Measurements from ENCODE around the genes SNRNP40, ZCCHC17 and COL16A1.

DNA sequence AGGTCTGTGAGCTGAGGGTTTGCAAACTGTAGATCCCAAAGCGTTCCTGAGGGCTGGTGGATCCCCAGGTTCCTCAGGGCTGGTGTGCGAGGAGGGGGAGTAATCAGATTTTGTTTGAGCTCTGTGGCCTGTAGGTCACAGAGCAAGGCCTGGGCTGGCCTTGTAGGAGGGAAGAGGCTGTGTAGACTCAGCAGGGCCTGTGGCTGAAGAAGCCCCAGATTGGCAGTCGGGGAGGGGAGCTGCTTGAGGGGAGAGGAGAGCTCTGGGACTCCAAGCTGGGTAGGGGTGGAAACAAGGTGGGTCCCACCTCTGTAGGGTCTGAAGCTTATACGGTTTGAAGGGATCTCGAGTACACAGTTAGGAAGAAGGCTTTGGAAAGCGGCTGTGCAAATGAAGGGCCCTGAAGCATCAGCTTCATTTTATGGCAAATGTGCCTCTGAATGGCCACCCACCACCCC lies 5.1 kb upstream of the SDC3 start:
- RRBS: no CpG with 5 or more reads among the region's 6 CpGs

- RRBS: no CpG with 5 or more reads among the region's 5 CpGs
Observed at GRCh38 chr1:31285514-31286788, 10.6 kb downstream of the SNRNP40 start.

DNA sequence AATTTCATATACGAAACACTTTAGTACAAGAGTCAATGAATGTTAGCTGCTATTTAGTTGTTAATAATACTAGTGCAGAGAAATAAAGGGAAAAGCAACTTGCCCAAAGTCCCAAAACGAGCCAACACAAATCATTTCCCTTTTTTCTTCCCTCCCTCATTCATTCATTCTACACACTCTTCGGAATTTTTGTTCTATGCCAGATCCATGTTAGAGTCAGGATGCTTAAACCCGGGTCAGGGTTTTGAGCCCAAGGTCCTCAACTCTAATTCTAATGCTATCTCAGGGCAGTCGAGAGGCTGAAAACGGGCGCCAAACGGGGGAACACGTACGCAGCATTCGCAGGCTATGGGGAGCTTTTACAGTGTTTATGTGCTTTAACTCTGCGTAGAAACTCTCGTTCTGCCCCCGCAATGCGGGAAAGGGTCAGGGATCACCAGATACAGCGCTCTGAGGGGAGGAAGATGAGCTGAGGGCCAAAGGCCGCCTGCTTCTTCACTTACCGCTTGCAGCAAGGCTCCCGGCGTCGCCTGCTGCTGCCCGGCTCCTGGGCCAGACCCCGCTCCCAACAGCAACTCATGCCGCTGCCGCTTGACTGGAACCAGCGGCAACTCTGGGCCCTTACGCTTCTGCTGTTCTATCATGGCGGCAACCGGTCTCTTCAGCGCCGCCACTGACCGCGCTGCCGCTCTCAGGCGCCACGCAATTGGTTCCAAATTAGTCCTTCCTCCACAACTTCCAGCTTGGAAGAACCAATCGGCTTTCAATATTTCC lies at the start of gene SNRNP40:
SNRNP40 (minus strand) TSS at position 681 of the 774 bp plus-strand sequence.
- RRBS: no CpG with 5 or more reads among the region's 37 CpGs

- RRBS: 10% methylated on average over 2 of the region's 35 CpGs
Observed at GRCh38 chr1:31296882-31297526, at the start of gene ZCCHC17. Gene ZCCHC17 (plus strand): TSS chr1:31297032.

GRCh38 chr1:31363871-31364440 lies 8.9 kb downstream of the FABP3 start:
- RRBS: no CpG with 5 or more reads among the region's 2 CpGs

- RRBS: no CpG with 5 or more reads among the region's 3 CpGs
Observed at GRCh38 chr1:31365270-31365750, 7.6 kb downstream of the FABP3 start.

GRCh38 chr1:31417036-31417536 lies 4.1 kb downstream of the SERINC2 start:
- RRBS: no CpG with 5 or more reads among the region's 5 CpGs

- RRBS: no CpG with 5 or more reads among the region's 27 CpGs
Observed at GRCh38 chr1:31433819-31434761, 21.1 kb downstream of the SERINC2 start.

DNA sequence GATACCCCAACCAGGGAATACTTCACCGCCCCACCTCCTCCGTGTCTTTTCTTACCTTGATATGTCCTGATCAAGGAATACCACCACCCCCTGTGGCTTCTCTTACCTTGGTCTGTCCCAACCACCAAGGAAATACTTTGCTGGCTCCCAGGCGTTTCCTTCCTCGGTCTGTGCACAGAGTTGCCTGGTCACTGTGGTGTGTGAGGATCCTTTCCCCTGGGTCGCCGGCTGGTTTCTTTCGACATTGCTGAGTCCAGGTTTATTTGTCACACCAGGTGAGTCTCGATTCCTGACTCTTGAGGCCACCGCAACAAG lies 57.9 kb downstream of the SERINC2 start:
- RRBS: no CpG with 5 or more reads among the region's 9 CpGs

DNA sequence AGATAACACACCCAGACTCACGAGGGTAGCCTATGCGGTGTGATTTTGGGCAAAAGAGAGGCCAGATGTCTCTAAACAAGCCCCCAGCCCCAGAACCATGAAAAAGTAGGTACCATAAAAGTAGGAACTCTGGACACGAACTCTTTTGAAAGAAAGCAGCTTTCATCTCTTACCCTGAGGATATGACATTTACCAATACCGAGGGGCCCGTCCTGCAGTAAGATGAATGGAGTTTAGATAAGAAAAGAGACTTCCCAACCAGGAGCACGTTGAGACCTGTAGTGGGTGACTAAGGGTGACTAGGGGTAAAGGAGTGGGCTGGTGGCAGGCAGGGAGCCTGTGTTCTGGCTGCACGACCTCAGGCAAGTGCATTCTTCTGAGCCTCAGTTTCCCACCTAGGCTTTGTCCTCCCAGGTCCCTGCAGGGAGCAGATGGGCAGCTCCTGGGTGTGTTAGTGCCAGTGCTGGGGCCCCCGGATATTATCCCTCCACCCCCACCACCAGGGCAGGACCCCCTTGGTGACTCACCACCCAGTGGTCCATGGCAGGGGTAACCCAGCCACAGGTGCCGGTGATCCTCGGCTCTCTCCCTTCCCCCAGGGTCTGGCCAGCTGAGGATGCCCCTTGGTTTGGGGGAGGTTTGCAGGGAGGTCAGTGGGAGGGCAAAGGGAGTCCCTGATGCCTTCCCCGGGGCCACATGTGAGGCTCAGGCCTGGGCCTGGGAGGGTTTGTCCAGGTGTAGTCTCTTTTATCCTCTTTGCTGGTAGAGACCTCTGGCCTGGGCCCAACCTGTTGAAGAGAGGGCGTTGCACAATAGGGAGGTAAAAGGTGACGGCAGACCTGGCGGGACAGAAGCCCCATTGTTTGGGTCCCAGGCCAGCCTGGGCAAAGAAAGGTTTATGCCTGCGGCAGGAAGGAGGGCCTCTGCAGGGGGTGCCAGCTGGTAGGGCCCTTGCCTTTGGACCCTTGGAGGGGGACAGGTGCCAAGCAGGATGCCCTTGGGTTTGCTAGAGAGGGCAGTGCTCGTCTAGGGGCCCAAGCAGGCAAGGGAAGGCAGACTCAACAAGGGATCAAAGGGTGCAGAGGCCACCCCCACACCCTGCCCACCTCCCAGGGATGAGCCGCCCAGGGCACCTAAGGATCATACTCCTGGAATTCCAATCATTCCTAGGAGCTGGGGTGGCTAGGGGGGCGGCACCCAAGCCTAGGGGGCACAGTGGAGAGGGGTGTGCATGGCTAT lies 1.0 kb upstream of the TINAGL1 start:
- RRBS: 86% methylated on average over 2 of the region's 18 CpGs

GRCh38 chr1:31640556-31641621 lies 3.8 kb downstream of the PEF1 start:
- RRBS: no CpG with 5 or more reads among the region's 9 CpGs

DNA sequence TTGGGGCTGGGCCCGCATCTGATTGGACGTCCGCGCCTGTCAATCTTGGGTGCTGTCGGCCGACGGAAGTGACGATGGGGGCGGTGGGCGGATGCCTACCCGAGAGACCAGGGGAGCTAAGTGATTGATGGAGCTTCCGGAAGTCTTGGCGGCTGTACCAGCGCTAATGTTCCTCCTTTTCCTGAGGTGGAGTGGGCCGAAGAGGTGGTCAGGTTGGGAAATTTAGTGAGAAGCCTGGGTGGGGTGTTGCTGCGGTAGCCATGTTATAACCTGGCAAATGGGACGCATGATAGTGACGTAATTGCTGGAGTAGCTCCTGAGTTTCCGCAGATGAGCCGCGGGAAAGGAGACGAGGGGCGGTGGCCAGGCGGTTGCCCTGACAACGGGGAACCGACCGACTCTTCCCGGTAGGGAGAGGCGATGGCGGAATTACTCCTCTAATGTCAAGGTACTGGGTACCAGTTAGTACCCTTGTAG lies 297 bp upstream of the PEF1 start:
- RRBS: no CpG with 5 or more reads among the region's 30 CpGs

GRCh38 chr1:31668649-31669059 lies 24.0 kb upstream of the PEF1 start:
- RRBS: no CpG with 5 or more reads among the region's 8 CpGs

GRCh38 chr1:31703783-31704307 lies at the start of gene COL16A1:
Gene COL16A1 (minus strand): TSS chr1:31704017.
- RRBS: 1% methylated on average over 8 of the region's 33 CpGs

DNA sequence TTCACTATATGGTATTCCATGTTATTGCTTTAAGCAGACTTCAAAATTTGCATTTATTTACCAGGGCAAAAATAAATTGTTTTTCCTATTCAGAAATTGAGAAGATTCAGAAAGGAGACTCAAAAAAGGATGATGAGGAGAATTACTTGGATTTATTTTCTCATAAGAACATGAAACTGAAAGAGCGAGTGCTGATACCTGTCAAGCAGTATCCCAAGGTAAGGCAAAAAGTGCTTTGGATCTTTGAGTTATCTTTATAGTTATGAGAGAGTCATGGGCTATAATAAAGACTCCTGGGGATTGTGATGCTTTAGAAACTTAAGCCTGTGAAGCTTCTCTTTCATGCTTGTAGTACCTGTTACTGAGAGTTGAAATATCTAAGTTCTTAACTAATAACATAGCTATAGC lies 16.5 kb downstream of the KHDRBS1 start:
- RRBS: no CpG with 5 or more reads among the region's 1 CpG

- RRBS: no CpG with 5 or more reads among the region's 7 CpGs
Observed at GRCh38 chr1:32037680-32038023, 24.0 kb downstream of the KHDRBS1 start.

DNA sequence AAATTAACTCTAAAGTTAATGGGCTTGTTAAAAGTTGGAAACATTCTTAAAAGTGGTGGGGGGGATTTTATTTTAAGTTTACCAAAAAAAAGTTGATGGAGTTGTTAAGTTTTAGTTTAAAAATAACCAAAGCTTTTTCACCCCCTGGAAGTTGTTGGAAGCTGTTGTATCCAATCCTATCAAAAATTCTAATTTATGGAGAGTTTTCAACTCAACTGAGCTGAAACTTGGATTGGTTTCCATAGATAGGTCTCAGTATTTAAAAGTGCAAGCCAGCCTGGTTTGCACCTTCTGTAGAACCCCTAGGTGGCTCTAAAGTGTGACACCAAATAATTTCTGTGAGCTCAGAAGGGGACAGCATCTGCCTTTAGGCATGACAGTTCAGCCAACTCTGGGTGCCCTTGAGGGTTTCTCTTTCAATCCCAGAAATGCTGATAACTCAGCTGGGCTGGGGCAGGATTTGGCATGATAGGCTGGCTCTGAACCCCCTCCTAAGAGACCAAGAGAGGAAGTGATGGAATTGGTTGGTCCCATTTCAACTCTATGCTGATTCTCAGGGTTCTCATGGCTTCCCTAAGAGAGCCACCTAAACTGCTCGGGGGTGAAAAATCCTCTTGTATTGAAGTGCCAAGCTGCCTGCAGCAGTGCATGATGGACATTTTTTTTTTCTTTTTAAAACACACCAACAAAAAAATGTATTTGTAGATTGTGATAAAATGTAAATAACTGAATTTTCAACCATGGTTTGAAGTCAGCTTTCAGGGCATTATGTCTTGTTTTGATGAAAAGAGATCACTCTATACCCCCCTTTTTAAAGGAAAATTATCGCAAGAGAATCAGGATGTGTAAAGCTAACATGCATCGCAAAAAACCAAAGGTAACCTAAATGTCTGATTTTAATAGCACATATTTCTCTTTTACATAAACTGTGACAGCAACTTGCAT lies 28.5 kb upstream of the TMEM39B start:
- RRBS: no CpG with 5 or more reads among the region's 3 CpGs

DNA sequence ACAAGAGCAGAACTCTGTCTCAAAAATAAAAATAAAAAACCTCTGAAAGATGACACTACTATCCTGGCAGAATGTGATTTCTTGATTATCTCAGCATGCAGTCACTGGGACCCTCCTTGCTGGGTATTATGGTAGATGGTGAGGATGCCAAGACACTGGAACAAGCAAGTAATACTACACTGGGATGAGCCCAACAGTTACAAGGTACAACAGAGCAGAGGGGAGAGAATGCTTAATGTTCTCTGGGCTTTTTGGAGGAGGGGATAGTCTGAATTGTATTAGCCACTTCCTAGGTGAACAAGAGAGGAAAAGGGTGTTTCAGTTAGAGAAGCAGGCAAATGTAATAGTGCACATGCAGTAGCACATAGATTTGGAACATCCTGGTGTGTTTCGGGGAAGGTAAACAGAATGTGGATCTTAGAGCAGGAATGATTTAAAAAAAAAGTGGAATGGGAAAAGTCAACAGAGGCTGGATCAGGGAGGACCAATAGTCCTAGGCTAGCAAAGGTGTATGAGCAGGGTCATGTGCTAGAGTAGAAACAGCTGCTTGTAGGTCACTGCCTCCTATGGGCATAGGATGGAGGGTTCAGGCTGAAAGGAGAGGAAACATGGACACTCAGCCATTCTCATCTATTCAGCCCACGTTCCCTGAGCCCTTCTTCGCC lies 3.9 kb upstream of the KPNA6 start:
- RRBS: no CpG with 5 or more reads among the region's 3 CpGs

GRCh38 chr1:32242302-32242913 lies 4.6 kb upstream of the FAM167B start:
- RRBS: no CpG with 5 or more reads among the region's 9 CpGs

DNA sequence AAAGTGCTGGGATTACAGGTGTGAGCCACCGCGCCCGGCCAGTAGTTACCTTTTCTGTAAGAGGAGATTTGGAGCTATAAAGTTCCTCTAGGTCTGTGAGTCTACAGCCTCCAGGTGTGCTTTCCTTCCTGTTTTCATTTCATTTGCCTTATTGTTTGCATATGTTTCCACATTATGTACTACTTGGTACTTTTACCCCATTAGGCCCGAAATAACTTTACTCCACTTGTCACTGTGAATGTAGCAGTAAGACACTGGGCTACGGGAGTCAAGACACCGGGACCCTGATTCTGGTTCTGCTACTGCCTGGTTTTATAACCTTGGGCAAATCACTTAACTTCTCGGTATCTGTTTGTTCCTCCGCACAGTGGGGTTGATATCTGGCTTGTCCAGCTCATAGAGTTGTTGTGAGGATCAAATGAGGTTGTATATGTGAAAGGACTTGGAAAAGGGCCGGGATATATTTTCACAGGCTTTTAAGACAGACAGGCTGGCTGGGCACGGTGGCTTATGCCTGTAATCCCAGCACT lies 13.4 kb downstream of the MARCKSL1 start:
- RRBS: no CpG with 5 or more reads among the region's 10 CpGs